ENCODE data around the genes SPDYE1 and PGAM2.

DNA sequence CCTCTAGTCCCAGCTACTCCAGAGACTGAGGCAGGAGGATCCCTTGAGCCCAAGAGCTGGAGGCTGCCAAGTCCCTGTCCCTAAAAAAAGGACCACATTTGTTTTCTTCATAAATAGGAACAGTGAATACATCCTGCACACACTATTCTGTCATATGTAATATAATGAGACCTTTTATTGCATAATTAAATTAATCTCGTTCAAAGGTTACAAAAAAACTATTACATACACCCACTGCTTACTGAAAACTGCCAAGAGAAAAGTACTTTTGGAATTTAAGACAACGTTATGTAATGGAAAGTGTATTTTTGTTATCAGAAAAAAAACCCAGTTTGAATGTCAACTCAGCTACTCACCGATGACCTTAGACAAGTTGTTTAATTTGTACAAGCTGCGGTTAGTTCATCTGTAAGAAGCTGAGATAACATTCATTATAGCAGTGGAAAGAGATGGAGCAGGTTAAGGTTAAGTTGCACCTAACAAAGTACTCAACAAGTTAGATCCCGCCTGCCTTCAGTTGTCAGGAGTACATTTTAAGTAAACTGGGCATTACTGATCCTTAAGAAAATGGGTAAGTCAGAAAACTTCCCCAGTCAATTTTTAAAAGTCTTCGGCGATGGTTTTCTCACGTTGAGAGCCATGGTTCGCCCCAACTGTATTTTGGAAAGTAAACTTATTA is 1.1 kb downstream of the PSMA2 start:
- PRO-cap: no peak

DNA sequence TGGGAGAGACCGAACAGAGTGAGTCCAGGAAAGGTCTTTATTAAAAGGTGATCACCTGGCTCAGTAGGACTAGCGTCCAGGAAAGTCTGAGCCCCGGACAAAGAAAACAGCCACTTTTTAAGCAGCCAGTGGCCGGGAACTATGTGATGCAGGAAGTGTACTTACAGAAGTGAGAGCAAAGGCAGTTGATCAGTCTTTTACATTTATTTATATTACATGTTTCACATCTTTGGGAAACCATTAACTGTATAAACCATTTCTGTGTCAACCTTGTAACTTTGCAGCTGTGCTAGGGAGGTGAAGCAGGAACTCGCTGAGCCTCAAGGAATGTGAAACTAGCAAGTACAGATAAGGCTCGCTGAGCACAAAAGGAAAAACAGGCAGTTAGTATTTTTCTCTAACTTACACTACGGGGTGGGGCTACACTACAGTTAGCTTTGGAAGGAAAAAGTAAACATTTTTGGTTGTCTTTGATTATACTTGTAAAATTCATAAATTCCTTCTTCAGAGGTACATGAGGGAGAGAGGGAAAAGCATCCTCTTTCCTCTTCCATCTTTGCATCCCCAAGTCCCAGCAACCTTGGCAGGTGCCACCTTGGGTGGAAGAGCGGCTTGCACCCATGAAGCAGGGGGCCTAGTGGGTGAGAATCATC is 39.8 kb upstream of the HECW1 start:
- PRO-cap: no peak

GRCh38 chr7:43076433-43076959 is 36.0 kb upstream of the HECW1 start:
- PRO-cap: no peak

DNA sequence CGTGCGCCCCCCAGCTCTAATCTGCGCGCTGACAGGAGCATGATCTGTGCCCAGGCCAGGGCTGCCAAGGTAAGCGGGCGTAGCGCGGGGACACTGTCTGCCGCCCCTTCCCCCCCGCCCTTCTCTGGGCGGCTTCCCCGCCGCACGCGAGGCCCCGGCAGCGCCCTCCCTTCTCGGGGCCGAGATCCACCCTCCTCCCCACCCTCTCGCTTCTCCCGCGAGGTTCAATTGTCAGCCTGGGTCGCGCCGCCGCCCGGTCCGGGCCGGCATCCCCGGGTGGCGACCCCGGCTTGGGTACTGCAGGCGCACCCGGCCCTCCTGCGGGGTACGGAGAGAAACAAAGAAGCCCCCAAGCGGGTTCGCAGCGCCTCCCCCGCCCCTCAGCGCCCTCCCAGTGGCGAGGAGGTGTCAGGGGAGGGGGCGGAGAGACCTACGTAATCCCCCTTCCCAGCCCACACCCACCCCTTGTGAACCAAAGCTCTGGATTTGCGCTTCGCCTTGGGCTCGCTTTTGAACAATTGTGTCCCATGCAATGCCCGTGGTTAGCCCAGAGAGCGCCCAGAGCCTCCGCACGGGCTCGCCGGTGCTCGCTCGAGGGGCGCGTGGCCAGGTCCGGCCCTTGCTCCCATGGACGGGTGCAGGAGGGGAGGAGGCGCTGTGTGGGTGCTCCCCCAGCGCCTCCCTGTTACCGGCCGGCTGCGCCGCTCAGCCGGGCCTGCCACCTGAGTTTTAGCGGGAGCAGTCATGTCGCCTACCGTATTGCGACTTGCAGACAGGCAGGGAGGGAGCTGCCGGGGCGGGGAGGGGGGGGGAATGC is 630 bp downstream of the HECW1 start:
- PRO-cap: no peak

DNA sequence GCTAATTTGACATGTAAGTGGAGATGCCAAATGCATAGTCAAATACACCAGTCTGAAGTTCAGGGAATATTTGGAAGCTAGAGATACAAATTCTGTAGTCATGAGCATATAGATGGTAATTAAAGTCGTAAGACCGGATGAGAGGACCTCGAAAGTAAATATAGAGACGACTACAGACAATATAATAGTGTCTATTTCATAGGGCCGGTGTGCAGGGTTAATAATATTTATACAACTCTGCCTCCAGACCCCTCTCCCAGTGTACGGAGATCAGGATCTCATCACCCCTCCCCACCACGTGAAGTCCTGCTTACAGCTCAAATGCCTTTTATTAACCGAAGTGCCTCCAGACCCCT is 598 bp upstream of the STK17A start:
- PRO-cap: no peak

- PRO-cap: no peak
Measured at GRCh38 chr7:43615763-43616645, 33.1 kb downstream of the STK17A start.

DNA sequence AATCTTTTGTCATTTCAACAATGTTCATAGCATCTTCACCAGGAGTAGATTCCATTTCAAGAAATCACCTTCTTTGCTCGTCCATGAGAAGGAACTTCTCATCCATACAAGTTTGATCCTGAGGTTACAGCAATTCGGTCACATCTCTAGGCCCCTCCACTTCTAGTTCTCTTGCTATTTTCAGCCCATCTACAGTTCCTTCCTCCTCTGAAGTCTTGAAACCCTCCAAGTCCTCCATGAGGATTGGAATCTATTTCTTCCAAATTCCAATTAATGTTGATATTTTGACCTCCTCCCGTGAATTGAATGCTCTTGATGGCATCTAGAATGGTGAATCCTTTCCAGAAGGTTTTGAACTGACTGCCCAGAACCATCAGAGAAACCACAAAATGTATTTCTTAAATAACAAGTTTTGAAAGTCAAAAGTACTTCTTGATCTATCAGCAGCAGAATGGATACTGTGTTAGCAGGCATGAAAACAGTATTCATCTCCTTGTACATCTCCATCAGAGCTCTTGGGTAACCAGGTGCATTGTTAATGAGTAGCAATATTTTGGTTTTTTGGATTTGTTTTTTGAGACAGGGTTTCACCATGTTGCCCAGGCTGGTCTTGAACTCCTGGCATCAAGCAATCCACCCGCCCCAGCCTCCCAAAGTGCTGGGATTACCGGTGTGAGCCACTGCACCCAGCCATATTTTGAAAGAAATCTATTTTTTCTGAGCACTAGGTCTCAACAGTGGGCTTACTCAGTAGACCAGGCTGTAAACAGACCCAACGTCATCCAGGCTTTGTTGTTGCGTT is 49.5 kb downstream of the STK17A start:
- PRO-cap: no peak

- PRO-cap: no peak
Measured at GRCh38 chr7:43764755-43765458, 6.4 kb downstream of the BLVRA start.

DNA sequence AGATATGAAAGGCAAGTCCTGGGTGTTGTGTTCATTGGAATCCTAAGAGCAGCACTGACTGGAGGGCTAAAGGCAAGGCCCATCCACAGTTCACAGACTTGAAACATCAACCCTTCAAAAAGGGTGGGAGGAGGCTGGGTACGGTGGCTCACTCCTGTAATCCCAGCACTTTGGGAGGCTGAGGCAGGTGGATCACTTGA is 5.1 kb upstream of the MRPS24 start:
- PRO-cap: no peak

GRCh38 chr7:43997658-43998122 is at the start of gene SPDYE1:
TSS of gene SPDYE1 (plus strand) at chr7:43997897.
- PRO-cap: no peak

- PRO-cap: bidirectional peak, plus-strand start at chr7:44040639, minus-strand start at chr7:44040496
Measured at GRCh38 chr7:44040199-44040883, 4.2 kb upstream of the DBNL start.

DNA sequence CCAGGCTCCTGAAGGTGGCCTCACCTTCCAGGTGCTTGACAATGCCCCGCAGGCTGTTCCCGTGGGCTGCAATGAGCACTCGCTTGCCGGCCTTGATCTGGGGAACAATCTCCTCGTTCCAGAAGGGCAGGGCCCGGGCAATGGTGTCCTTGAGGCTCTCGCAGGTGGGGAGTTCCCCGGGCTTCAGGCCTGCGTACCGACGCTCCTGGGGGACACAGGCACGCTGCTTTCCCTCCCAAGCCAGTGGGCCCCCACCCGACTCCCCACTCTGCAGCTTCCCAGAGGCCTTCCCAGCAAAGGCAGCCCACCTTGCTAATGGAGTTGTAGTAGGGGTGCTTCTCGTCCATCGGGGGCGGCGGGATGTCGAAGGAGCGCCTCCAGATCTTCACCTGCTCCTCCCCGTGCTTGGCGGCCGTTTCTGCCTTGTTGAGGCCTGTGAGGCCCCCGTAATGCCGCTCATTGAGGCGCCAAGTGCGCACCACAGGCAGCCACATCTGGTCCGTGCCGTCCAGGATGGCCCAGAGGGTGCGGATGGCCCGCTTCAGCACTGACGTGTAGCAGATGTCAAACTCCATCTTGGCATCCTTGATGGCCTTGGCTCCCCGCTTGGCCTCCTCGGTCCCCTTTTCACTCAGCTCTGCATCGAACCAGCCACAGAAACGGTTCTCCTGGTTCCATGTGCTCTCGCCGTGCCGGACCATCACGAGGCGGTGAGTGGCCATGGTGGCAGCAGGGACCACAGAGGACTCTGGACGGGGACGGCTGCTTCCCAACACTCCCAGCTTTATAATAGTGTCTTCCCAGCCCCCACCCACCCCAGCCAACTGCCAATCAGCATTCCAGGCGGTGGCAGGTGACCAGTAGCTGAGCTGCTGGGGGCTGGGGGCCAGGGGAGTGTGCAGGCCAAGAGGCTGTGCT is at the start of gene PGAM2:
PGAM2 (minus strand) TSS at position 760 of the 918 bp plus-strand sequence.
- PRO-cap: unidirectional peak, plus-strand start at position 199 of the sequence; bidirectional peak, plus-strand start at position 705 of the sequence, minus-strand start at position 628 of the sequence

- PRO-cap: no peak
Measured at GRCh38 chr7:44145124-44145845, 4.2 kb upstream of the MYL7 start.

- PRO-cap: no peak
Measured at GRCh38 chr7:44147374-44147849, 6.3 kb upstream of the MYL7 start.

DNA sequence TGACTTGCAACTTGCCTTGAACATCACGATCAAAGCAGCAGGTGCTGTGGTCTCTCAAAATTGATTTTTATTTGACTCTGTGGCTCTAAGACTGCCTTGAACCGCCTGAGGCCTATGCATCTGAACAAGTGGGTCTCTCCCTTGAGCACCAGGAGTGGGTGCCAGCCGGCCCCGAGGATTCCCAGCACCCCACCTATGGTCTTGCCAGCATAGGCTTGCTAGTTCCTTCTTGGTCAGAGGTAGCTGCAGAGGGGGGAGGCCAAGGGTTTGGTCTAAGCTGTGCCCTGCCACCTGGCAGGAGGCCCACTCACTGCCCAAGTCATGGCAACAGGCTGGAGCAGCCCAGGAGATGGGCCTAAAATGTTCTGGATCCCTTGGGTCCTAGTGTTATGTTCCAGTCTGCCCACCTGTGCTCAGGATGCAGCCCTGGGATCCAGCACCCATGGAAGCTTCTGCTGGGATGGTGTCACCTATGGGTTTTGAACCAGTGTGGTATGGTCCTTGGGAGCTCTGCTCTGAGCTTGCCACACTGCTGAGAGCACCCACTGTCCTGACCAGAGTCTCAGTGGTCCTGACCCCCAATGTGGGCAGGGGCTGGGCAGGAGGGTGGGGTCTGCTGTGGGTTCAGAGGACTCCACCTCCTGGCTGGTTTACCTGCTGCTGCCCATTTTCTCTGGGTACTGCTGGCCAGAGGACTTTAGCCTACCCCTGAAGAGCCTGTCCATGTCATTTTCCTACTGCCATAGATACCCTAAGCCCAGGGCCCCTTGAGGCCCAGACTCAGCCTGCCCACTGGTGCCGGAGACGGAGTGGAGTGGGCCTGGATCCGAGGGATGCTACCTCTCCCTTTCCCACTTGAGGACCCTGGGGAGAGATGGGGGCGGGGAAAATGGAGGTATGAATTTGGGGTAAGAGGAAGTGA is 12.6 kb downstream of the YKT6 start:
- PRO-cap: no peak

GRCh38 chr7:44218107-44218714 is 17.4 kb downstream of the YKT6 start:
- PRO-cap: no peak

DNA sequence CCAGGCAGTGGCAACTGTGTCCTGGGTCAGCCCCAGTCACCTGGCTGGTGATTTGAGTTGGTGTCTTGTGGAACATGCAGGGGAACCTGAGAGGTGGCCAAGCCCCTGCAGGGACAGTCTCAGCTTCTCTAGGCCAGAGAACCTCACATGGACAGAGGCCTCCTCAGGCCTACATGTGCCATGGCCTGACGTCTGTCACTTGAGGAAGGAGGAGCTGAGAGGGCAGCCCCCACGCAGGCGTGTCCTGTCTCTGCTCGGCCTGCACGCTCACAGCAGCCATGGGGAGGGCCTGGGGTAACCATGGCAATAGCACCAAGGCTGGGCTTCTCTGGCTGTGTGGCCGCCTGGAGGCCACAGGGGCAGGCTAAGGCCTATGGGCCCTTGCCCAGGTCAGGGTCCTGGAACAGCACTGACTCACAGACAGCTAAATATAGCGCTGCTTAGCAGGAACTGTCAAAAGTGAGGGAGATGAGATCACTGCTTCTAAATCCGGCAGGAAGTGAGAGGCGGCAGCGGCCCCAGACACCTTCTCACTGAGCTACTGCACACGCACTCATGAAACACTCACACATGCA is 57.0 kb downstream of the YKT6 start:
- PRO-cap: no peak

GRCh38 chr7:44384067-44384266 is 58.6 kb upstream of the CAMK2B start:
- PRO-cap: unidirectional peak, minus-strand start at chr7:44384147

DNA sequence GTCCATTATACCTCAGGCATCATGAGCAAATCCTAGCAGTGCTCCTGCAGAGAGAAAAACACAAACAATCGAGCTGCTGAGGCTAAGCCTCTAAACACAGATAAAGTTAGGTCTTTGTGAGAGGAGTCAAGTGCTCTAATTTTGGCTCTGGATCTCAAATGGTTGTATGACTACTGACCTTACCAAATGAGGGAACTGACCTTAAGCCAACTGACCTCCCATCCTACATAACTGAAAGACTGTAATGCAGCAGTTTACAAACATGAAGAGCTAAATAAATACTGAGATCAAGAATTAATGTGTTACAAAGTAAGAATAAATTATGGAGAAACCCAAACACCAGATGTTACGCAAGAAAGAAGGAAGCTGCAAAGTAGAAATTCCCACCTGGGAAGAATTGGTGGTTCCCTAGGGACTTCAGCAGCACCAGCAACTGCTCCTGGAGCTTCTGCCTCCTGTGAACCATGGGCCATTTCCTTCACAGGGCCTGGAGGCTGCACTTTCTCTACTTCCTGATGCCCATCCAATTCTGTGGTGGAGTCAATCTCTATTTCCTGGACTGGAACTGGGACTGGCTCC is 5.8 kb downstream of the NUDCD3 start:
- PRO-cap: no peak

DNA sequence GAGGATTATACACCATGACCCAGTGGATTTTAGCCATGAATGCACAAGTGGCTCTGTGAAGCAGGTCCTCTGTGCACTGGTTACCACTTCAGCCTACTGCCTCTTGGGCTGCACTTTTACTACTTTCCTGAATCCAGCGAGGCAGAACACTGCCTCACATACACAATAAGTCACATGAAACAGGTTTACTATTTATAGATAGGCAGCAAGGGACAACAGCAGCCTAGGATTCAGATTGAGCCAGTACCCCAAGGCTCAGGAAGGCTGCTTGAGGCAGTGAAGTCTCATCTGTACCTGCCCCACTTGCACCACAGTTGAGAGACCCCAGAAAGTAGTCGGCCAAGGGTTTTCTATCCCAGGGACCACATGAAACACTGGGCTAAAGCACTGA is 10.4 kb upstream of the OGDH start:
- PRO-cap: no peak

Measured in ureter (tissue), 1 donor.